AG08470 (cell line): ENCODE data around the gene RAB23.

GRCh38 chr6:56619468-56619933 lies 335.1 kb downstream of the DST start:
- RRBS: no CpG with 5 or more reads among the region's 5 CpGs

- RRBS: no CpG with 5 or more reads among the region's 1 CpG
Measured at GRCh38 chr6:56842042-56842536, 112.5 kb downstream of the DST start.

- RRBS: no CpG with 5 or more reads among the region's 7 CpGs
Measured at GRCh38 chr6:56914685-56915386, 39.8 kb downstream of the DST start.

- RRBS: no CpG with 5 or more reads among the region's 21 CpGs
Measured at GRCh38 chr6:57172982-57173628, 979 bp downstream of the BAG2 start.

- RRBS: no CpG with 5 or more reads among the region's 3 CpGs
Measured at GRCh38 chr6:57173629-57173862, 1.4 kb downstream of the BAG2 start.

DNA sequence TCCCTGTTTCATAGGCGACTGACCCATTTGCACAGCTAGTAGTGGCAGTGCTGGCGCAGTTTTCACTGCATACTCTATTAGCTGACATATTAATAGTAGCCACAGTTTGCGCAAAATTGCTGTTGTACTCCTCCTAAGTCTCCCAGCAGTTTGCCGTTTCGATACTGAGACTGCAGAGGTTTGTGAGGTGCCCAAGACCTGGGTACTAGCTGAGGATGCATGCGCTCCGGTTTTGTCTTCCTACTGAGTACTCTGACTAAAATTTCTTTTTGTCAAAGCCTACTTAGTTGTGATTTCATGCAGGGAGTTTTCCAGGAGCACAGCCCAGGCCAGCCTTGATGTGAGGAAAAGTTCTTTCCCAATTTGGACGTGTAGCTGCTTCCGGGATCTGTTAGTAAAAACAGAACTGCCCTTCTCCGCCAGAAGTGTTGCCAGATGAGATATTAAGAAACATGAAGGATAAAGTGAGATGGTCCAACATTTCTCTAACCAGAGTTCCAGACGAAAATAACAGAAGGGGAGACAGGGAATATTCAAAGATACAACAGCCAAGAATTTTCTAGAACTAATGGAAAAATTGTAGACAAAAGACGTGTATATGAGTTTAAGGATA lies 5.7 kb downstream of the BAG2 start:
- RRBS: no CpG with 5 or more reads among the region's 12 CpGs

GRCh38 chr6:57222096-57222700 lies at the start of gene RAB23:
Gene RAB23 (minus strand): TSS chr6:57222307.
- RRBS: no CpG with 5 or more reads among the region's 42 CpGs

DNA sequence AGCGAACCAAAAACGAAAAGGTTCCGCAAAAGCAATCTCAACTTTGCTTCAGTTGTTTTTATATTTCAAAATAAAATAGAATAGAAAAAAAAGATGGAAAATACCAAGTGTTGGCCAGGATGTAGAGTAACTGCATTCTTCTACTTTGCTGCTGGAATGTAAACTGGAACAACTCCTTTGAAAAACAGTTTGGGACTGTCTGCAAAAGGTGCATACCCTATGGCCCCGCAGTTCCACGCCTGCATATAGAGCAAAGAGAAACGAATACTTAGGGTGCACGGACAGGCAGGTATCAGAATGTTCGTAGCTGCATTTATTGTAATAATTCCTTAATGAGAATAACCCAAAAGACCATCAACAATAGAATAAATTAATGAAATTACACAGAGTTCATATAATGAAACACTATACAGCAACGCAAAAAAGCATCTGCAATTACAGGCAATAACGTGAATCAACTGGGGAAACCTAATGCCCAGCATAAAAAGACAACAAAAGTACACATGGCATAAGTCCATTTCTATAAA lies 657 bp upstream of the RAB23 start:
- RRBS: no CpG with 5 or more reads among the region's 10 CpGs

GRCh38 chr6:57815991-57816312 lies 498.5 kb downstream of the PRIM2 start:
- RRBS: no CpG with 5 or more reads among the region's 7 CpGs

- RRBS: no CpG with 5 or more reads among the region's 3 CpGs
Measured at GRCh38 chr6:62516312-62516845, 230.4 kb upstream of the KHDRBS2 start.

DNA sequence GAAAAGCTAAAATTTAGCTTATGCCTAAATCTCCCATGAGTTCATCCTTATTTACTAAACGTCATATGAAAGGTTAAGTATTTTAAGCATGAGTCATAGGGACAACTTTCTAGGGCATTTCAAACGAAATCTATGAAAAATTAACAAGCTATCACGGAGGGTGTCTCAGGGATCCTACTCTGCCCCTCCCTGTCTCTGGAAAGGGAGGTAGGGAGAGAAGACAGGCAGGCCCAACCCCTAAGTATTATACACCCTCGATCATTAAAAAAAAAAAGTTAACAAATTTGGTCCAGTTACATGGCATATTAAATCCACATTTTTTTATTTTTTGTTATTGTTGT lies 124.0 kb upstream of the PTP4A1 start:
- RRBS: no CpG with 5 or more reads among the region's 4 CpGs

- RRBS: no CpG with 5 or more reads among the region's 4 CpGs
Measured at GRCh38 chr6:63451994-63452522, 120.2 kb upstream of the PTP4A1 start.

DNA sequence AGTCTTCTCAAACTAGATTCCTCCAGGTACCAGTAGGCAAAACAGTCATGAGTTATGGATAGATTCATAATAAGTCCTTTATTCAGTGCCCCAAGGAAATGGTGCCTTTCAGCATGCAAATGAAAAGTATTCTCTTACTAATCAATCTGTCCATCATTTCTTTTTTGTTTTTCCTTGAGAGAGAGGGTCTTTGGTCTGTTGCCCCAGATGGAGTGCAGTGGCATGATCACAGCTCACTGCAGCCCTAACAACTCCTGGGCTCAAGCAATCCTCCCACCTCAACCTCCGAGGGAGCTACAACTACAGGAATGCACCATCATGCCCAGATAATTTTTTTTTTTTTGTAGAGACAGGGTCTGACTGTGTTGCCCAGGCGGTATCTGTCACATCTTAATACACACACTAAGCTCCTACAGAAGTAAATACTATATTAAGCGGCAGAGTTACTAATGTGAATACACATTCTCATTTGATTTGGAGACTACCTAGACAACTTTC lies 7.4 kb upstream of the PTP4A1 start:
- RRBS: no CpG with 5 or more reads among the region's 3 CpGs

GRCh38 chr6:63570375-63570948 lies 1.8 kb upstream of the PTP4A1 start:
- RRBS: no CpG with 5 or more reads among the region's 2 CpGs

DNA sequence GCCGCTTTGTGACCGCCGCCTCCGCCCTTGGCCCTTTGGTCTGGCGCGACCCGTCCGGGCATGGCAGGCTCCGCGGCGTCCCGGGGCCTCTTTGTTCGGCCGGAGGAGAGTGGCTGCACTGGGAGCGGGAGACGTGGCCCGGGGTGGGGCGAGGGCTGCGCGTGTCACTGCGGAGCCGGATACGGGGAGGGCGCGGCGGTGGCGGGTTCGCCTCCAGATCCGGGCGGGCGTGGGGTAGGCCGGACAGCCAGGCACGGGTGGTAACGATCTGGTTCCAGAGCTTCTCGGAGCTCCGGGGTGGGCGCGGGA lies 746 bp downstream of the PTP4A1 start:
- RRBS: 2% methylated on average over 28 of the region's 38 CpGs

GRCh38 chr6:63580784-63581267 lies 8.5 kb downstream of the PTP4A1 start:
- RRBS: no CpG with 5 or more reads among the region's 1 CpG

- RRBS: no CpG with 5 or more reads among the region's 1 CpG
Measured at GRCh38 chr6:63581268-63581563, 8.9 kb downstream of the PTP4A1 start.

DNA sequence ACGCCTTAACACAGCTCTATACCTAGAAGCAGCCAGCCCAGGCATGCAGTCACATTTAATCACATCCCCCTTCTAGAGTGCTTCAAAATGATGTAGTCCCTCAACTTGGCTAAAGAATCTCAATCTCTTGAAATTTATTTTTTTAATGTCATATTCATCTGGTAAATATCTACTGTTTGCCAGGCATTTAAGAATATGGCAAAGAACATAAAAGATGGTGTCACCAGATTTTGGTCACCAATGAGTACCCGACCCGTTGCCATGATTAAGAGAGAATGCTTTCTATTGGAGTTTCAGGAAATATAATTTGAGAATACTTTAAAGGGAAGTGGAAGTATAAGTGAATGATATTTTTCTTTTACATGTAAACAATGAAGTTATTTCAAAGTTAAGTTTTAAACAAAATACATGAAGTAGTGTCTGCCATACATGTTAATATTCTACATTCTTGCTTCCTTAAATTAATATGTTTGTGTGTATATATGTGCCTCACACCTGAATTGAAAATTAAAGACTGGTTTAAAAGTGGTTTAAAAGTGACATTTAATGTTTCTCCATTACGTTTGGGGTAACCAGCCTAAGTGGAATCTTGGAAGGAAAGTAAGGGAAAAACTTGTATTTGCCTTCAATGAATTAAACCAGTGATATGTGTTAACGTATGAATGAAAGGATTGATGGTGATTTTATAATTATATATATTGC lies 10.7 kb downstream of the PTP4A1 start:
- RRBS: no CpG with 5 or more reads among the region's 5 CpGs